Prostate gland (tissue), 2 donors: ENCODE measurements around a stretch of chr7.

- PRO-cap = no peak
- RAMPAGE, long total RNA, 2 experiments = no peak in any of the 2 experiments
These were observed 296.2 kb downstream of the SDK1 start for GRCh38 chr7:3597267-3597723.

DNA sequence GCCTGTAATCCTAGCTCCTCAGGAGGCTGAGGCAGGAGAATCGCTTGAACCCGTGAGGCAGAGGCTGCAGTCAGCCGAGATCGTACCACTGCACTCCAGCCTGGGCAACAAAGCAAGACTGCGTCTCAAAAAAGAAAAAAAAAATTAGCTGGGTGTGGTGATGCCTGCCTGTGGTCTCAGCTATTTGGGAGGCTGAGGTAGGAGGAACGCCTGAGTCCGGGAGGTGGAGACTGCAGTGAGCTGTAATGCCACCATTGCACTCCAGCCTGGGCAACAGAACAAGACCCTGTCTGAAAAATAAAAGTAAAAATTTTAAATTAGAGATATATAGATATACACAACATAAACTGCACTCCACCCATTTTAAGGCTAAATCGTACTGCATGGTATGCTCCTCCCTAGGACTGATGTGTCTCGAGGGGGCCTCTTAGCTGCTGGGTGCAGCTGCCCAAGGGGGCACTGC, 41.0 kb upstream of the FOXK1 start:
- PRO-cap = no peak
- RAMPAGE, long total RNA, 2 experiments = no peak in any of the 2 experiments

DNA sequence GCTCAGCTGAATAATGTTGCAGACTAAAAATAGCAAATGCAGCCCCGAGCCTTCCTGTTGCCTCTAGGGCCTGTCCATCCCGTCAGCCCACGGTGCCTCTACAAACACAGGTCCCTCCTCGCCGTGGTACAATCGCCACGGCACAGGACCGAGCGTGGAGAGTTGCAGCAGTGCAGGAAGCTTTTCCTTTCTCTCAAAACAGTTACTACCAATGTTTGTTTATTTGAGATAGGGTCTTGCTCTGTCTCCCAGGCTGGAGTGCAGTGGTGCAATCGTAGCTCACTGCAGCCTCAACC, 41.3 kb downstream of the FOXK1 start:
- PRO-cap = no peak
- RAMPAGE, long total RNA, 2 experiments = no peak in any of the 2 experiments

GRCh38 chr7:4858132-4858559, 3.7 kb downstream of the PAPOLB start:
- PRO-cap = no peak
- RAMPAGE, long total RNA, 2 experiments = no peak in any of the 2 experiments

DNA sequence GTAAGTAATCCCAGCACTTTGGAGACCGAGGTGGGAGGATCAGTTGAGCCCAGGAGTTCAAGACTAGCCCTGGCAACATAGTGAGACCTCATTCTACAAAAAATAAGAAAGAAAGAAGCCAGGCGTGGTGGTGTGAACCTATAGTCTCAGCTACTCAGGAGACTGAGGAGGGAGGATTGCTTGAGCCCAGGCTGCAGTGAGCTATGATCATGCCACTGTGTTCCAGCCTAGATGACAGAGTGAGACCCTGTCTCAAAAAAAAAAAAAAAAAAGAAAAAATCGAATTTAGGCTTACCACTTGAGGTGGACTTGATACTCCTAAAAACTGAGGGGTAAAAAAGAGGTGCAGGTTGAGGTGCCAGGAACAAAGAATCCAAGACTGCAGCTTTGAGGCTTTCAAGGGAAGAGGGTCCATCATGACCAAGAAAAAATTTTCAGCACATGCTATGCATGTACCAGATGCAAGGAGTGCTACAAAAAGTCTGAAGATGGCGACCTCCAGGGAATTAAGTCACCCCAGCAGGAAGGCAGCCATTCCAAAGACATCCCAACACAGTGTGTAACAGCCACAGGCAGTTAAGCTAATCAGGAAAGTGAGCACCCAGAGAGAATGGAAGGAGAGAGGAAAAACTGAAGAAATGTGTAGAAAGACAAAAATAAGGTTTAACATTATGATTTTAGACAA, 41.0 kb upstream of the MMD2 start:
- PRO-cap = no peak
- RAMPAGE, long total RNA, 2 experiments = start-site peak on the plus strand in 1 of 2 experiments, centred at positions 255 to 430 of the sequence, 5 to 6 reads per replicate

- PRO-cap = no peak
- RAMPAGE, long total RNA, 2 experiments = no peak in any of the 2 experiments
These were observed 42.8 kb downstream of the RBAK start for GRCh38 chr7:5088498-5088864.

DNA sequence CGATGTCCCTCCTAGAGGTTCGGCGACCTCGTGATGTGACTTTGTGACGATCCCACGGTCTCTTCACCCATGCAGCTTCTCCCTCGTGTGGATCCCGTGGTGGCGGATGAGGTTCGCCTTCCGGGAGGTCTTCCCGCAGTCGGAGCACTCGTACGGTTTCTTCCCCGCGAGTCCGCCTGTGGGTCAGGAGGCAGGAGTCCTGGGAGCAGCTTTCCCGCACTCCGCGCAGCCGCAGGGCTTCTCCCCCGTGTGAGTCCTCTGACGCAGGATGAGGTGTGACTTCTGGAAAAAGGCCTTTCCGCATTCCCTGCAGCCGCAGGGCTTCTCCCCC, 68.9 kb upstream of the WIPI2 start:
- PRO-cap = no peak
- RAMPAGE, long total RNA, 2 experiments = no peak in any of the 2 experiments

GRCh38 chr7:5212973-5213273, 22.9 kb downstream of the WIPI2 start:
- PRO-cap = no peak
- RAMPAGE, long total RNA, 2 experiments = no peak in any of the 2 experiments

DNA sequence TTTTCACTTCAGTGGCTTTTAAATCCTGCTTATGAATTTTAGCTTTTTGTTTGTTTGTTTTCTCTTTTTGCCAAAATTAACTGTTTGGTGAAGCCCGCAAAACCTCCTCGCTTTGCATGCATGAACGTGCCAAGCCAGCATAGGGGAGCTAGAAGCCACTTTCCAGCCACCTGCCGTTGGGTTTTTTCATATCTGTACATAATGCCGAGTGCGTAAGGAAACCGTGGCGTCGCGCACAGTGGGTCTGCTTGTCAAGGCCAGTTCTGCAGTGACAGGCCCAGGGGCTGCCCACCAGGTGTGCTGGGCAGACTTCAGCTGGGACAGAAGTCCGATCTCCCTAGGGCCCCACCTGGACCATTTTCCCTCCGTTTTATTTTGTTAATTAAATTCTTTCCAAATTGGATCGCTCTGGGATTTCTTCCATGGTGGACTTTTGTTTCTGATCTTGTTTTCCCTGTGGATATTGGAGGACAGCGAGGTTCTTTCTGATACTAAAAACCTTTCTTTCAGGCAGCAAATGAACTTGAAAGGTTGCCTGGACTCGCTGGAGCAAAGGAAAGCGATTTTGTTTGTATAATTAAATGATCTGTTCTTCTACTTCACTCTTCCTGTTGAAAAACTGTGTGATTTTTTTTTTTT, 41.2 kb downstream of the WIPI2 start:
- PRO-cap = no peak
- RAMPAGE, long total RNA, 2 experiments = no peak in any of the 2 experiments

- PRO-cap = no peak
- RAMPAGE, long total RNA, 2 experiments = no peak in any of the 2 experiments
These were observed 28.2 kb downstream of the TNRC18 start for GRCh38 chr7:5395317-5395887.

- PRO-cap = no peak
- RAMPAGE, long total RNA, 2 experiments = no peak in any of the 2 experiments
These were observed 13.9 kb upstream of the FSCN1 start for GRCh38 chr7:5578544-5579190.

GRCh38 chr7:5677936-5678458, 85.4 kb downstream of the FSCN1 start:
- PRO-cap = no peak
- RAMPAGE, long total RNA, 2 experiments = no peak in any of the 2 experiments

GRCh38 chr7:5995362-5995886, 13.4 kb downstream of the PMS2 start:
- PRO-cap = no peak
- RAMPAGE, long total RNA, 2 experiments = no peak in any of the 2 experiments

DNA sequence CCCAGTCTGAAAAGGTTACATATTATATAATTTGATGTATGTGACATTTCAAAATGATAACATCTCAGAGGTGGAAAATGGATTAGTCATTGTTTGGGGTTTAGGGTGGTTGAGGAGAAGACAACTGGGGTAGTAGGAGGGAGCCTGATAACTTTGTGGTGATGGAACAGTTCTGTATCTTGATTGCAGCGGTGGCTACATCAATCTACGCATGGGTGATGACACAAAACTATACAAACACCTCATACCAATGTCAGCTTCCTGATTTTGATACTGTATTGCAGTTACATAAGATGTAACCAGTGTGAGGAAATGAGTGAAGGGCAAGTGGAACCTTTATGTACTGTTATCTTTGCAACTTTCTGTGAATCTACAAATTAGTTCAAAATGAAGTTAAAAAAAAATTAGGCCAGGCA, 51.1 kb downstream of the CYTH3 start:
- PRO-cap = no peak
- RAMPAGE, long total RNA, 2 experiments = no peak in any of the 2 experiments

- PRO-cap = no peak
- RAMPAGE, long total RNA, 2 experiments = no peak in any of the 2 experiments
These were observed 23.0 kb downstream of the CYTH3 start for GRCh38 chr7:6249188-6249986.

DNA sequence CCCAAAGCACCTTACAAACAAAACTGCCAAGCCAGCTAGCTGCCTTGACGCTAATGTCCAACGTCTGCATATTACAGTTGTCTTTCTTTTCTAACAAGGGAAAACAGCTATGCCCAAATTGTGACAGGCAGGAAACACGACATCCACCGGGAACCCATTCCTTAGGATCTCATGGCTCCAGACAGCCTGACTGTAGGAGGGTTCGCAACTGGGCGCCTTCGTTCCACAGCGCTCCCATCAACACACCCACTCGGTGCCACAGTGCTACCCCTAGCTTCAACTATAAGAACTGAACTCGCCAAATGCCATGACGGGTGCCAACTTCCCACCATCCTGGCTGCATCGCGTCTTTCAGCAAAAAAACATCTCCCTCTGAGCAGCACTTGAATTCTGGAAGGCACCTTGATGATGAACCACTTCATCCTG, 1.5 kb downstream of the CYTH3 start:
- PRO-cap = no peak
- RAMPAGE, long total RNA, 2 experiments = no peak in any of the 2 experiments

GRCh38 chr7:6403220-6403543, 28.9 kb downstream of the RAC1 start:
- PRO-cap = no peak
- RAMPAGE, long total RNA, 2 experiments = no peak in any of the 2 experiments

GRCh38 chr7:6403544-6404640, 29.6 kb downstream of the RAC1 start:
- PRO-cap = bidirectional peak, plus-strand start at chr7:6404064, minus-strand start at chr7:6404072
- RAMPAGE, long total RNA, 2 experiments = no peak in any of the 2 experiments

GRCh38 chr7:6424006-6424482, 23.7 kb downstream of the DAGLB start:
- PRO-cap = no peak
- RAMPAGE, long total RNA, 2 experiments = no peak in any of the 2 experiments

- PRO-cap = no peak
- RAMPAGE, long total RNA, 2 experiments = no peak in any of the 2 experiments
These were observed 7.0 kb downstream of the KDELR2 start for GRCh38 chr7:6476608-6477631.